Lower leg skin (tissue), 2 donors: ENCODE results near the genes KRTAP4-3, KRT31 and KRT36.

DNA sequence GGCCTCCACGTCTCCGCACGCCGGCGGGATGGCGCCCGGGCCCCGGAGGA, 474 bp downstream of the MSL1 start:
- PRO-cap: no peak
- RAMPAGE, long total RNA, 2 experiments: no peak in any of the 2 experiments

DNA sequence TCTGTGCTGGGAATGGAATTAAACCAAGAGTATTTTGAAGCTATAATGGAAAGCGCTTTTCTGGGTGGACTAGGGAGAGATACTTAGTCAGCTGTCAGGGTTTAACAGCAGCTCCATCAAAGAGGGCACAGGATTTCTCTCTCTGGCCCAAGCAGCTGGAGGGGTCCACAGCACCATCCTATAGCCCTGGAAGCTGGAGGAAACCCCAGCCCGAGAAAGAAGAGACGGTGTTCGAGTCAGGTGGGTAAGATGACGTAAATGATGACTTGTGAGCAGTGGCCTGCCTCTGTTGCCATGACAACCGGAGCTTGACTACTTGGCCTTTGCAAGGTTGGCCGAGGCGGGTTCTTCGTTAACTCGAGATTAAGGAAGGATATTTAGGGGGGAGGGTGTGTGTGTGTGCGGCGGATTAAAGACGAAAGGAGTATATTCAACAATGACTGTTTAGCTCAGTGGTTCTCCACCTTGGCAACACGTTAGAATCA, 531 bp upstream of the WIPF2 start:
- PRO-cap: no peak
- RAMPAGE, long total RNA, 2 experiments: no peak in any of the 2 experiments

DNA sequence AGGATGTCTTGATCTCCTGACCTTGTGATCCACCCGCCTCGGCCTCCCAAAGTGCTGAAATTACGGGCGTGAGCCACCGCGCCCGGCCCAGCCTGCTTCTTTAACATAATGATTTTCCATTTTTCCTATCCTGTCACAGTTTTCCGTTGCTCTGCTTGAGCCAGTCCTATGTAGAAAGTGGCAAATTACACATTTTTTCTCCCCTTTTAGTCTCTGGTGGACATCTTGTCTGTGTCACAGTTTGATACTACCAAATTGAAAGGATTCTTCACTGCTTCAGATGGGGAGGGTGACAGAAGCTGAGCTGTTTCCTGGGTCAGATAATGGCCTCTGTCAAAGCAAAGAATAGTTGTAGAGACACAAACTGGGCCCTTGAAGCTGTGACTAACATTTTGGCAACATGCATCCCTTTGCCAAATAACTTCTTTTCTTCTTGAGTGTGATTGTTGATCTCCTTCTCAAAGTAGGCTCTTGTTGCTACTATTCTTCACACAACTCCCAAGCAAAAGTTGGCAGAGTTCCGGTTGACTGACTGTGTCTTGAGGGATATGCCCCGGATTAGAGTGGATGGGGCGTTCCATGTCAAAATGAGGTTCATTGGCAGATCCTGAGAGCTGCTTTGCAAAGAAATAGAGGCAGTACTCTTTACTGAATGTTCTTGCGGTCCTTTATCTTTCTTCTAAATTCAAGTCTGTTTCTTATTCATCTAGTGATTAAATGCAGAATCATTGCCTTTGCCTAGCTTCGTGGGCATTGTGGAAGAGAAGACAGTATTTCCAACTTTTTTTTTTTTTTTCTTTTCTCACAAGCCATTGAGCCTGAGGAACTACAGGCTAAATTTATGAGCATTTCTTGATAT, 5.6 kb downstream of the WIPF2 start:
- PRO-cap: no peak
- RAMPAGE, long total RNA, 2 experiments: start-site peak on the plus strand in 1 of 2 experiments, centred at position 594 of the sequence, 6 reads per replicate

DNA sequence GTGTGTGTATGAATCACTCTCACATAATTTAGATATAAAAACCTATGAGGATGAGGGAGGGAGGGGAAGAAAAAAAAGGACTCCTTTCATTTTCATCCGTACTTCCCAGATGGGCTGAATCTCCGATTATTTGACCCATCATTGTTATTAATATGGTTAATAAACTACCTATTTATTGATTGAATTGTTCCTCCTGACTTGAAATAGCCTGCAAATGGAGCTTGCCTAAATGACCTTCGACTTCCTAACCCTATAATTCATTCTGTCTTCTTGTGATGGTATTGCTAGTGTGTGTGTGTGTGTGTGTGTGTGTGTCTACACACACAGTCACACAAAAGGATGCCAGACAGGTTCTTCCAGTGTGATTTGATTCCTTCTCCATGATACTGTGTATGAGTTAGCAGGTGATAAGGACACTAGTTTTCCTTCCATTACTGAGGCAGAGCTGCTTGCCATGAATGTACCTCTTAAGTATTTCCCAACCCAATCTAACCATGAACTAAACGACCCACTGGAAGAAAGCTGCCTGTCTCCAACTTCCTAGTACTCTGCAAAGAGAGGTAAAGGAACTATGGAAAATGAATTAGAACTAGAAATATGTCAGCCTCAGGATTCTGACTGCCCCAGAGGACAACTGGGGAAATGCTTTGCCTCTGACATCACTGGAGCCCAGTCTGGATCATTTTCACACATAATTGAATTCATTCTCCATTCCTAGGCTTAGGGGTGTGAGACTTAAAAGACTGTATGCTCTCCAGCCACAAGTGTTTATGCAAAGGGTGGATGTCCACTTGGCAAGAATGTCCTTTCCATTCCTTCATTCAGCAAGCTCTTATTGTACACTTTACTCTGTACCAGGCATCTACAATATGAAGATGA, 3.5 kb upstream of the CDC6 start:
- PRO-cap: no peak
- RAMPAGE, long total RNA, 2 experiments: no peak in any of the 2 experiments

GRCh38 chr17:40345038-40346030, 19.2 kb downstream of the GJD3 start:
- PRO-cap: bidirectional peak, plus-strand start at chr17:40345785, minus-strand start at chr17:40345676
- RAMPAGE, long total RNA, 2 experiments: no peak in any of the 2 experiments

DNA sequence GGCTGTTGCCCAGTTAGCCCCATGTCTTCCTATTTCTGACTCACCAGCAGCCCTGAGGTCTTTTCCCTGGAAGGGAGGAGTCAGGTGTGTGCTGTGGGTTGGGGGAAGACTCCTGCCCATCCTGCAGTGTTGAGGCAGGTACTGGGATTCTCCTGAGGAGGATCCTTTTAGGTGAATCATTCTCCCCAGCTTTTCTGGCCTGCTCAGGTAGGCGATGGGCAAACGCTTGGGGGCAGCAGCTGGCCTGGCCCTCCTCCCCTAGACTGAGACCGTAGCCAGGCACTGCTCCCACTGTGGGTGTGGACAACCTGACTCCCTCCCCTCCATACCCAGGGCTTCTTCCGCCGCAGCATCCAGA, 15.1 kb downstream of the GJD3 start:
- PRO-cap: no peak
- RAMPAGE, long total RNA, 2 experiments: no peak in any of the 2 experiments

DNA sequence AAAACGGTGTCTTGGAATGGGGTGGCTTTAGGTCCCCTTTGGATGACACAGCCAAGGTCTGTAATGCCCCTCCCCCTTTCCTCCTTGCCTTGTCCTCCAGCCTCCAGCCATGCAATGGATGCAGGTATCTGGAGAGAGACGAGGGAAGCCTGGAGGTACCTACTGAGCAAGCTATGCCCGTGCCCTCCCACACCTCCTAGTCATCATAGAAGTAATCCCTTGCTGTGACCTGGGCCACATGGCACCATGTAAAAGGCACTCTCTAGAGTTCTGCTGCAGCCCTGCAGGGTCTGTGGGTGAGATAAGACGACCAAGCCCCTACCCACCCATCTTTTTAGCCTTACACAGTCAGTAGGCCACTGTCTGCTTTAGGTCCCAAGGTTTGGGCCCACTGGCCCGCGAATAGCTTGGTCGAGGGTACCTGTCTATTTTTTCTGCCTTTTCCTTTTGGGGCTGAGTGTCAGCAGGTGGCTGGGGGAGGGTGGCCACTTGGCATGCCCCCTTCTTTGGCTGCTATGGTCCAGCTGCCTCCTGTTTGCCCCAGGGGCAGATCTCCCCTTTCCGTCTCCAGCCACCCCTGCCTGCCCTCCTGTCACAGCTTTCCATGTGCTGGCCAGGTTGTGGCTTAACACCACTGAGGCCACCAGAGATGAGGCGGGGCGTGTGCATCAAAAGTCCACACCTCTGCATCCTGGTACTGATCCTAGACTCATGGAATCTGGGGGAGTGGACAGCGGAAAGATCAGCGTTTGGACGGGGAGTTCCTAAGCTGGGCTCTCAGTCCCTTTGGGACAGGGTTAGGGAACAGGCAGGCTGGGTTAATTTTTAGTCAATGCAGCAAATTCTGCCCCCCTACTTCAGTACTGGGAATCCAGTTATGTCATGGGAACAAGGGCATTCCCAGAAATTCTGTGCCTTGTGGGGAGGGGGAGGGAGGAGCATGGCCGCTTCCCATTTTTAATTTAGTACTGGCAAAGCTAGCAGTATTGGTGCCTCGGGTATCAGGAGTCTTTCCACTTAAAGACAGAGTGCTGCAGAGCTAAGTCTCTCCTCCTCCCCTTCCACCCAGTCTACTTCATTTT, 3.7 kb downstream of the IGFBP4 start:
- PRO-cap: bidirectional peak, plus-strand start at position 780 of the sequence, minus-strand start at position 606 of the sequence
- RAMPAGE, long total RNA, 2 experiments: no peak in any of the 2 experiments

GRCh38 chr17:40448232-40449349, 5.3 kb downstream of the IGFBP4 start:
- PRO-cap: unidirectional peak, minus-strand start at chr17:40448367; unidirectional peak, minus-strand start at chr17:40448856
- RAMPAGE, long total RNA, 2 experiments: no peak in any of the 2 experiments

DNA sequence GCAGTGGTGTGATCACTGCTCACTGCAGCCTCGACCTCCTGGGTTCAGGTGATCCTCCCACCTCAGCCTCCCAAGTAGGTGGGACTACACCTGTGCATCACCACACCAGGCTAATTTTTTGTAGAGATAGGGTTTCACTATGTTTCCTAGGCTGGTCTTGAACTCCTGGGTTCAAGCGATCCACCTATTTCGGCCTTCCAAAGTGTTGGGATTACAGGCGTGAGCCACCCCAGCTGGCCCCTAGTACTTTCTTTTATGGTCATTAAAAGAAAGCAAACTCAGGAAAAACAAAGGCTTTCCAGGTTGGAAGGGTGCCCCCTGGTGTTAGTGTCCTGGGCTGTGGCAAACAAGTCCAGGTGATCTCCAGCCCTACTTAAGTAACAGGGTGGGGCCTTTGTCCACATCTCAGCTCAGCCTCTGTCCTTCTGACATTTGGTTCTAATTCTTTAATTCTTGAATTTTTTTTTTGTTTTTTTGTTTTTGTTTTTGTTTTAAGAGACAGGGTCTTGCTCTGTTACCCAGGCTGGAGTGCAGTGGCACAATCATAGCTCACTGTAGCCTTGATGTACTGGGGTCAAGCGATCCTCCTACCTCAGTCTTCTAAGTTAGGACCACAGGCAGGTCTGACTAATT, 6.9 kb downstream of the IGFBP4 start:
- PRO-cap: no peak
- RAMPAGE, long total RNA, 2 experiments: no peak in any of the 2 experiments

DNA sequence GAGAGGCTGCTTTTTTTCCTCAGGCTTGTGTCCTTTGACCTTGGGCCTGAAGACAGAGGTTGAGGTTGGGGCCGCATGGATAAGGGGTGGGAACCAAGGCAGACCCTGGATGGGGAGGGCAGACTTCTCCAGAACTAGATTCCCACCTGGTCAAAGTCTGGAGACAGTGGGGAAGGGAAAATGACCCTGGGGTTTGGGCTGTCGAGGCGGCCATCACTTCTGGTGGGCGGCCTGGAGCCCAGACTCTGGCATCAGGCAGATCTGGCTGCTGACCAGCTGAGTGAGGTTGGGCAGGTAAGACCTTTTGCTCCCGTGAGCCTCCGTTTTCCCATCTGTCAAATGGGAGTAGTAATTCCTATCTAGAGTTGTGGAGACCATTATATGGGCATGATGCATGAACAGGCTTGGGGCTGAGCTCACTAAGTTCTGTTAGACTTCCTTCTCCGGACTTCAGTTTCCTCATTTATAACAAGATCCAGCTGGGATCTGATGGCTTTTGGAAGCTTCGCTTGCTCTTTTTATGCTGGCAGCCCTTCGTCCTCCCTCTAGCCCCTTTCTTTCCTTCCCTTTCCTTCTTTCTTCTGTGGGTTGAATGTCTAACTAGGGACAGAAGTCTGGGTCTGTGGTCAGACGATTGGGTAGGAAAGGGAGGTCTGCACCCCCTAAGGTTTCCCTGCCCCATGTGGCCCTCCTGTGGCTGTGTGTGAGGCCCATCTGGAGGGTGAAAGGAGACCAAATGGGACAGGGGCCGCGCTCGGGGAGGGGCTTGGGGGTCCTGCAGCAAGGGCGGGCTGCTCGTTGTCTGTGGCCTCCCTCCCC, 18.1 kb downstream of the IGFBP4 start:
- PRO-cap: no peak
- RAMPAGE, long total RNA, 2 experiments: no peak in any of the 2 experiments

GRCh38 chr17:40464240-40464591, 21.0 kb downstream of the IGFBP4 start:
- PRO-cap: no peak
- RAMPAGE, long total RNA, 2 experiments: no peak in any of the 2 experiments

GRCh38 chr17:40538030-40539033, 26.9 kb downstream of the CCR7 start:
- PRO-cap: unidirectional peak, plus-strand start at chr17:40538674
- RAMPAGE, long total RNA, 2 experiments: no peak in any of the 2 experiments

GRCh38 chr17:40548425-40548895, 16.8 kb downstream of the CCR7 start:
- PRO-cap: no peak
- RAMPAGE, long total RNA, 2 experiments: no peak in any of the 2 experiments

DNA sequence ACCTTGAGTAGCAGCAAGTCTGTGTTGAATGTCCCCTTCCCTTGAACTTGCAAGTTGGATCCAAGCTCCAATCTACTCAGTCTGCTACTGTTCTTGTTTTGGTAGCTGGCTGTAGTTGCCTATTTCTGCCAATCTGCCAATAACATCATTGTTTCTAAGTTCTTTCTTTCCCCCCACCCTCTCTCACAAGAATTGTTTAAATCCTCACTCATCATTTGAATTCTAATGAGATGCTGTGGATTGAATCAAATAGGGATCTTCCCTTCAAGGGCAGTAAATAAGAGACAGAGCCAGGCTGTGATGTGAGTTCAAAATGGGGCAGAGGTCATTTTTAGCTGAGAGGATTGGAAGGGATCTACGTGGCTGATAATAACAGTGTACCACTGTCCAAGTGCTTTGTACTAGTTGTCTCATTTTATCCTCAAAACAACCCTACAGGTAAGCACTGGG, 39.0 kb upstream of the CCR7 start:
- PRO-cap: no peak
- RAMPAGE, long total RNA, 2 experiments: no peak in any of the 2 experiments

GRCh38 chr17:40642166-40642904, 5.3 kb downstream of the SMARCE1 start:
- PRO-cap: no peak
- RAMPAGE, long total RNA, 2 experiments: no peak in any of the 2 experiments

DNA sequence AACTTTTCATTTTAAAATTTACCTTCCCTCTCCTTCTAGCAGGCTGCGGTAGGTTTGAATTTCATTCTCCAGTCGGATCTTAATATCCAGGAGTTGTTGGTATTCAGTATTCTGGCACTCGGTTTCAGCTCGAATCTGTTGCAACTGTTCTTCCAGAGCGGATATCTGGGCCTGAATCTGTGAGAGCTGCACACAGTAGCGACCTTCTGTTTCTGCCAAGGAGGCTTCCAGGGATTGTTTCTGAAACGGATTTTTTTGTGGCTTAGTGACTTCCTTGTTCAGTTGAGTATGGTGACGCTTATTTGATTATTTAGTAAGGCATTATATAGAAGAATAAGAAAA, 2.9 kb downstream of the KRT10 start:
- PRO-cap: no peak
- RAMPAGE, long total RNA, 2 experiments: no peak in any of the 2 experiments

DNA sequence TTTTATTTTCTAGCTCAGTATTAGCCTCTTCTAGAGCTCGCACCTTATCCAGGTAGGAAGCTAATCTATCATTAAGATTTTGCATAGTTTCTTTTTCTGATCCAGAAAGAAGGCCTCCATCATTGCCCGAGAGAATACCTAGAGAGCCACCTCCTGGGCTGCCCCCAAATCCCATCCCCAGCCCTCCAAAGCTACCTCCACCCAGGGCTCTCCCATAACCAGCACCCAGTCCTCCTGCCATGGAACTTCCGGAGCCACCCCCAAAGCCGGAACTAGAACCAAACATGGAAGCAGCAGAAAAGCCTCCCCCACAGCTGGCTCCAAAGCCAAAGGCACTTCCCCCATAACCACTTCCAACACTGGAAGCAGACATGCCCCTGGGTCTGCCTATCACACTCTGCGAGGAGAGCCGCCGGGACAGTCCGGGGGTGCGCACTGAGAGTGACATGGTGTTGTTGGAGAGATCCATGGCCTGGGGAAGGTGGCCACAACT, 259 bp downstream of the KRT12 start:
- PRO-cap: no peak
- RAMPAGE, long total RNA, 2 experiments: no peak in any of the 2 experiments

GRCh38 chr17:41167941-41168307, at the start of gene KRTAP4-3:
Gene KRTAP4-3 (minus strand): TSS chr17:41168221.
- PRO-cap: no peak
- RAMPAGE, long total RNA, 2 experiments: no peak in any of the 2 experiments

GRCh38 chr17:41397004-41397780, at the start of gene KRT31:
Gene KRT31 (minus strand): TSS chr17:41397608.
- PRO-cap: no peak
- RAMPAGE, long total RNA, 2 experiments: start-site peak on the minus strand in 2 of 2 experiments, at chr17:41397487-41397567 at its widest, 18 to 22 reads per replicate

- PRO-cap: no peak
- RAMPAGE, long total RNA, 2 experiments: no peak in any of the 2 experiments
Observed at GRCh38 chr17:41489807-41490275, at the start of gene KRT36. Gene KRT36 (minus strand): TSS chr17:41489910.